ENCODE results near the genes OR1J1, OR1J2 and ZBTB6.

- RRBS = no CpG with 5 or more reads among the region's 12 CpGs
CAGE:
- cytosol, long polyA plus RNA = no peak
- long polyA plus RNA = no peak
- nucleus, long polyA plus RNA = no peak
Measured at GRCh38 chr9:121753762-121754595, 102.5 kb downstream of the DAB2IP start.

GRCh38 chr9:121756908-121757586 lies 105.6 kb downstream of the DAB2IP start:
- RRBS = no CpG with 5 or more reads among the region's 10 CpGs
CAGE:
- cytosol, long polyA plus RNA = no peak
- long polyA plus RNA = no peak
- nucleus, long polyA plus RNA = no peak

GRCh38 chr9:121775941-121776403 lies 124.5 kb downstream of the DAB2IP start:
- RRBS = no CpG with 5 or more reads among the region's 18 CpGs
CAGE:
- cytosol, long polyA plus RNA = no peak
- long polyA plus RNA = no peak
- nucleus, long polyA plus RNA = no peak

GRCh38 chr9:121852626-121853347 lies 201.4 kb downstream of the DAB2IP start:
- RRBS = no CpG with 5 or more reads among the region's 26 CpGs
CAGE:
- cytosol, long polyA plus RNA = no peak
- long polyA plus RNA = no peak
- nucleus, long polyA plus RNA = no peak

DNA sequence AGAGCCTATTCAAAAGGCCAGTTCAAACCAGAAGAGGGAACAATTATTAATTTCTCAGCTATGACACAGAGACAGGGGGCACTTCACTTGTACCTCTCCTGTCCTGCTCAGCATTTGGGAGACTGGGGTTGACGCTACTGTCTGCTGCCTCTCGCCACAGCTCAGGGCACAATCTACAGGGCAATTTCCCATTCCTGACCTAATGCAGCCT lies 208.5 kb downstream of the TTLL11 start:
- RRBS = no CpG with 5 or more reads among the region's 2 CpGs
CAGE:
- cytosol, long polyA plus RNA = no peak
- long polyA plus RNA = no peak
- nucleus, long polyA plus RNA = no peak

- RRBS = no CpG with 5 or more reads among the region's 6 CpGs
CAGE:
- cytosol, long polyA plus RNA = no peak
- long polyA plus RNA = no peak
- nucleus, long polyA plus RNA = no peak
Measured at GRCh38 chr9:122087752-122088321, 5.3 kb downstream of the TTLL11 start.

DNA sequence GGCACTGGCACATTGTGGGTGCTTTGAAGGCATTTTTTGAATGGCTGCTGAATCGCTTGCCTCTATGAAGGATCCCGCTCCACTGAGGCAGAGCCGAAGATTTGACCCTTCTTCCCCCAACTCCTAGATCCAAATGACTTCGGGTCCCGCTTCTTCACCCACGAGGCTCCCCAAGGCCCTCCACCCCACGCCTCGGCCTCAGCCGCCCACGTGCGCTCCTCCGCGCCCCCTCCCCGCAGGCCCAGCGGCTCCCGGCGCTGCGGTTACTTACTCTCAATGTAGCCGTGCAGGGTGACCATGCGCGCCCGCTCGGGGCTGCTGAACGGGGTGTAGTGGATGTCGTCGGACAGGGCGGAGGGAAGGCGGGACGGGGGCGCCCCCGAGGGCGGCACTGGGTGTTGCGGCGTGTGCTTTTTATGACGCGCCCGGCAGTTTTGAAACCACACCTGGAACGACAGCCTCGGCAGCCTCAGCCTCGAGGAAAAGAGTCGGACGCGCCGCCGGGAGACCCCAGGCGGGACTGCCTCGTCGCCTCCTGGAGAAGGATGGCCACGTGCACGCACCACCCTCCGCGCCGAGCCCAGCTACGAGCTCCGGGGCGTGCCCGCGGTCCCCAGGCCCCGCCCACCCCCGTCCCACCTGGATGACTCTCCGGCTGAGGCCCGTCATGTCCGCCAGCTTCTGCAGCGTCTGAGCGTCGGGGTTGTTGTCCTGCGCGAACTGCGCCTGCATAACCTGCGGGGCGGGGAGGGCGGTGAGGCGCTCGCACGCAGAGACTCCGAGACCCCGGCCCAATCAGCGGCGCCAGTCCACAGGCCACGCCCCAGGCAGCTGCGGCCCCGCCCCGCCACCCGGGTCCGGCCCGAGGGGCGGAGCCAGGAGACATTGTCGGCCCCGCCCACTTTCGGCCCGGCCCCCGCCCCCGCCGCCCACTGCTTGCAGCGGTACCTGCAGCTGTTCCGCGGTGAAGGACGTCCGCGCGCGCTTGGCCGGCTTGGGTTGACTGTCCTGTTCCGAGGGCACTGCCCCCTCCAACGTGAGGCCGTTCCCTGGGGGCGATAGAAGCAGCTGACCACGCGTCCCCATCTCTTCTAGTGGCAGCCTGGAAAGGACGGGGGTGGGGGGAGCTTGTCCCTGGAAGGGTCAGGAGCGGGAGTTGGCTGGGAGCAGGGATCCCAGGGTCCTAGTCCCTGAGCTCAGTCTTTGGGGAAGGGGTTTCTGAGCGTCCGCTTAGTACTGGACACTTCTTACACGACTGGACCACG lies 15.0 kb downstream of the LHX6 start:
- RRBS = 3% methylated on average over 49 of the region's 115 CpGs
CAGE:
- cytosol, long polyA plus RNA = no peak
- long polyA plus RNA = no peak
- nucleus, long polyA plus RNA = no peak

- RRBS = no CpG with 5 or more reads among the region's 13 CpGs
CAGE:
- cytosol, long polyA plus RNA = no peak
- long polyA plus RNA = no peak
- nucleus, long polyA plus RNA = no peak
Measured at GRCh38 chr9:122263948-122264420, 656 bp downstream of the RBM18 start.

GRCh38 chr9:122346393-122347621 lies 24.0 kb upstream of the PTGS1 start:
- RRBS = 19% methylated on average over 35 of the region's 98 CpGs
CAGE:
- cytosol, long polyA plus RNA = no peak
- long polyA plus RNA = no peak
- nucleus, long polyA plus RNA = no peak

DNA sequence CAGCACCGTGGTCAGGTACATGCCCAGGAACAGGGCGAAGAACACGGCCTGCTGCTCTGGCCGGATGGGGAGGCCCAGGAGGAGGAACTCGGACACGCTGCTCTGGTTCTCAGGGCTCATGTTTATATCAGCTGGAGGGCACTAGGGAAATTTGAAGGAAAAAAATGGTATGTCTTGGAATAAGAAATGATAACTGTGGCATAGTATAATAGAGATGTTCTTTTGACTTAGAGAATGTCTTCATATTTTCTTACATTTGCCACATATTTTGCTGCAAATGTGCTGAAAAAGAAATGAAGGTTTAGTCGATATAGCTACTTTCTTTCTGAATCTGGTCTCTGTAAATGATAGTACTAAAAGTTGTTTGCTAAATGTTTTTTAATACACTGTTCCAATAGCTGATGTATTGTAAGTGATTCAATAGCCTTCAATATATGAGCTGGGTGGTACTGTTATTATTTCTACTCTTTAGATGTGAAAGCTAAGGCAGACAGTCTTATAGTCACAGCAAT lies at the start of gene OR1J1:
OR1J1 (minus strand) TSS at position 120 of the 512 bp plus-strand sequence.
- RRBS = no CpG with 5 or more reads among the region's 7 CpGs
CAGE:
- cytosol, long polyA plus RNA = no peak
- long polyA plus RNA = no peak
- nucleus, long polyA plus RNA = no peak

- RRBS = no CpG with 5 or more reads among the region's 7 CpGs
CAGE:
- cytosol, long polyA plus RNA = no peak
- long polyA plus RNA = no peak
- nucleus, long polyA plus RNA = no peak
Measured at GRCh38 chr9:122510433-122510941, at the start of gene OR1J2. Gene OR1J2 (plus strand): TSS chr9:122510802.

DNA sequence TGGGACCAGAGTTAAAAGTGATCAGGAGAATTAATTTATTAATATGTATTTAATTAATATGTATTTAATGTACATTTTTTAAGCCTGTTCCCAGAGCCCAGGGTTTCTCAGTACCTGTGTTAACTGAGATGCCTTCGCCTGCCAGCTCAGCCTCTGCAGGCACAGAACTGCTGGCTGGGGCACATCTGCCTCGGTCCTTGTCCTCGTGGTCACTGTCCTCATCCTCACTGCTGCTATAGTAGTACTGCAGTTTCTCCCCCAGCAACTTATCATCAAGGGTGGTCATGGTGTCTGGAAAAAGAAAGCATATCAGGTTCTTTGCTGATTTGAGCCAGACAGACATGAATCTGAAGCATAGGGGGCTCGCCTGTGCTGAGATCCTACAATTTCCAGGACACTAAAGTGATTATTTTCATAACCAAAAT lies 1.9 kb downstream of the PDCL start:
- RRBS = no CpG with 5 or more reads among the region's 4 CpGs
CAGE:
- cytosol, long polyA plus RNA = no peak
- long polyA plus RNA = no peak
- nucleus, long polyA plus RNA = no peak

DNA sequence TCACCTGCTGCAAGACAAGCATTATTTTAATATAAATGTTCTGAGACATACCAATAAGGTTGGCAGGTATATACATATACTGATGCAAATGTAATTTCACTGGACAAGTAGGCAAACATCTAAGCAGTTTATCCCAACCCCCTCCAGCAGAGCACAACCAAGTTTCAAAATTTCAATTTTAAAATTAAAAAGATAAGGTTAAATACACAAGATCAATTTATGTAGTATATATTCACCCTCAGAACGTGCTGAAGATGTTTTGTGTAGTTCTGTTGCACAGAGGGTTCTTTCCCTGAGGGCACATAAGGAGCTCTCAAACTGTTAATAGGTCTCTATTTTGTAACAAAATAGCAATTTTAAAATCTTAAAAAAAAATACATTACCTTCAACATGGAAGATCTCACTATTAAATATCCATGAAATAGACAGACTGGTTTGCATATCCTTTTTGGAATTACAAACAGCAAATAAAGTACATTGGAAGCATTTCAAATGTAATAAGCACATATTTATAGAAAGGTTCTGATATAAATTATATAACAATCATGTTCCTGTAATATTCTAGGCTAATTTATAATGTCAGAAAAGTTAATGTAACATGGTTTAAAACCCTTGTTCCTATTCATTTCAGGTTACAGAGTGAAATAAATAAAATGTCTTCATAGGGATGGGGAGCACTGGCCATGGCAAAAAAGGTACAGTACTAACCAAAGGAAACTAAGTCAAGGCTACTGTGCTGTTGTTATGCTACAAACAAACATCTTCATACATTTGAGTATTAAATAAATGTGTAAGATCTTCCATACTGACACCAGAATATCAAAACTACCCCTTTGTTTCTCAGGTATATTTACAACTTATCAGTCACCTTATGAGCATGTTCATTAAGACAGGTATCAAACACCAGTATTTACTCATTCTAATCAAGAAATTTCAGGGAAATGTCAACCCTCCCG lies 19.0 kb upstream of the PDCL start:
- RRBS = no CpG with 5 or more reads among the region's 2 CpGs
CAGE:
- cytosol, long polyA plus RNA = no peak
- long polyA plus RNA = no peak
- nucleus, long polyA plus RNA = start-site peak on the minus strand centred at position 145 of the sequence, 22 bp wide, 45 and 31 reads in 2 replicates

DNA sequence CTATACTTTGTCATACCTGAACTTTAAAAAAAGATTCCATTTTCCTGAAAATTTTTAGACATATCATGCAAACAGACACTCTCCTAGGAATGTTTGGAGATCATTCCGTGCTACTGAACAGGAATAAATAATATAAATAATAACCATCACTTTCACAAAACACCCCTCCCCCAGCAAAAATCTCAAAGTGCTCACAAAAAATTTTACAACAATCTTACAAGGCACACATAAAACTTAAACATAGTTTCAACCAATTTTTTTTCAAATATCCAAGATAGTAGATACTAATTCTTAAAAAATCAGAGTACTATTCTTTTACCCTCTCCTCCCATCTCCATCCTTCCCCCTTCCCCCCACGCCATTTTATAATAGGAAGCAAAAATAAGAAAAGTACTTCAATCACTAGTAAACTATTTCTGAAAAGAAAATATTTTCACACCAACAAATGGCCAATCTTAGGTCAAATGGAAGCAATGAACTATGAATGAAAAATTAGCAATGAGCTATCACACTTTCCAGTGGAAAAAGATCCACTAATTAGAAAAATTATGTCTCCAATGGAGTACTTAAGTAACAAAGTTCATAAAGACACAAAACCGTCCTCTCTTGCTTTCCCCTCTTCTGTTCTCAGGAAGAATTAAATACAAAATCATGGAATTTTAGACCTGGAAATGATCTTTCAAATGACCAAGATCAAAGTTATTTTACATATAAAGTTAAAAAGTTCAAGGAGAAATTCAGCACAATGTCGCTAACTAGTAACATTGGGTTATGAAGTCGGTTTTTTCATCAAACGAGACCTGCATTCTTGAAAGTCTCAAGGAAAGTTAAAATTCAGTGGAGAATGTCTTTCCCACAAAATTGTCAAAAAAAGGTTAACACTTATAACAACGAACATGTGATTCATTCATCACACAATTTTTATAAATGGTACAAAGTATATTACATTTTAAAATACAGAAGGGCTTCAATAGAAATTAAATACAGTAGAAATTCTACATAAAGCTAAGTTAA lies 3.4 kb upstream of the RC3H2 start:
- RRBS = no CpG with 5 or more reads among the region's 7 CpGs
CAGE:
- cytosol, long polyA plus RNA = no peak
- long polyA plus RNA = no peak
- nucleus, long polyA plus RNA = no peak

GRCh38 chr9:122912526-122913528 lies at the start of gene ZBTB6:
Gene ZBTB6 (minus strand): TSS chr9:122913323.
- RRBS = 2% methylated on average over 6 of the region's 32 CpGs
CAGE:
- cytosol, long polyA plus RNA = no peak
- long polyA plus RNA = no peak
- nucleus, long polyA plus RNA = no peak

- RRBS = no CpG with 5 or more reads among the region's 9 CpGs
CAGE:
- cytosol, long polyA plus RNA = no peak
- long polyA plus RNA = no peak
- nucleus, long polyA plus RNA = no peak
Measured at GRCh38 chr9:123102500-123103314, 69.2 kb downstream of the GPR21 start.

DNA sequence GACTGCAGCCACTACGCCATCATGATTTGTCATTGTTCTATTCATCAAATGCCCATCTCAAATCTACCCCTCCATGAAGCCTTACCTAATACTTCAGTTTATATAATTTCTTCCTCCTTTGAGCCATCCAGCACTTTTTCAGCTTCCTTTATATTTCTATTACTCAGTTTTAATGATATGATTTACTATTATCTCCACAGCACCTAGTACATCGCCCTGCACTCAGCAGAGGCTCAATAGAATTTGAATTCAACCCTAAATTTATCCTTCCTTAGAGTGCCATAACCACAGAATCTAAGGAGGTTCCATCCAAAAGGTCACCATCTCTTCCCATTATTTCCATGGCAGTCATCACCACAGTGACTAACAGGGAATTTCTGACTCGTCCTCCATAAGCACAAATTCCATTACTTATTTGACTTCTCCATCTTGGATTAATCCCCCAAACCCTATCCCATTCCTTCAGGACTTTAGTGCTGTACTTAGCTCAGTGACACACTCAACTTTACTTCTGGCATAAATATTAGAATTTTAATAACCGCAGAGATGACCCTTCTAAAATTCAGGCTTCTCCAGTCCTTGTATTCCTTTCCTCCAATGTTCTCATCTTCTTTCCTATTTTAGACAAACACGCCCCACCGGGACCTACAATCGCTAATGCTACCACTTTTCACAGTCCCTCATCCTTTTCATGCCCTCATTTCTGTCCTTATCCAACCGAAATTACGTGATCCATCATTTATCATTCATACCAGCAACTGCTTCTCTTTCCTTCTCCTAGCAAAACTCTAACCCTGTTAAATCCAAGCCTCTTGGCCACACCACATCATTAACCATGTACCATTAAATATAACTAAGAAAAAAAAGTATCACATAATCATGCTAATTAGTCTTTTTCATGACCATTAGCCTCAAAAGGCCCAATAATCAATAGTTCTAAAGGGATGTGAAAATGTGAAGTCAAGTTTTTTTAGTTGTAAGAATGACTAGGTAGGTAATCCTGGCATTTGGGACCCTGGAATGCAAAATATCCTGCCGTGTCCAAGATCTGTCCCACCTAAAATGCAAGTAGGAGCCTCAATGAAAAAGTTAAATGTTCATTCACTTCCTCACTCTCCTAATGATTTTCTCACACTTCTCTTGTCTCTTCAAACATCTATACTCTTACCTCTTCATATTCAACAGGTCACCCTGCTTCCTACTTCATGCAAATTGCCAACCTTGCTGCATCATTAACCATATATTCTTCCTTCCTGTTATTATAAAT lies 74.9 kb downstream of the STRBP start:
- RRBS = no CpG with 5 or more reads among the region's 10 CpGs
CAGE:
- cytosol, long polyA plus RNA = no peak
- long polyA plus RNA = no peak
- nucleus, long polyA plus RNA = no peak

GRCh38 chr9:123202735-123203073 lies 65.7 kb downstream of the STRBP start:
- RRBS = no CpG with 5 or more reads among the region's 1 CpG
CAGE:
- cytosol, long polyA plus RNA = no peak
- long polyA plus RNA = no peak
- nucleus, long polyA plus RNA = start-site peak on the minus strand at chr9:123202942-123203018, 24 and 23 reads in 2 replicates

DNA sequence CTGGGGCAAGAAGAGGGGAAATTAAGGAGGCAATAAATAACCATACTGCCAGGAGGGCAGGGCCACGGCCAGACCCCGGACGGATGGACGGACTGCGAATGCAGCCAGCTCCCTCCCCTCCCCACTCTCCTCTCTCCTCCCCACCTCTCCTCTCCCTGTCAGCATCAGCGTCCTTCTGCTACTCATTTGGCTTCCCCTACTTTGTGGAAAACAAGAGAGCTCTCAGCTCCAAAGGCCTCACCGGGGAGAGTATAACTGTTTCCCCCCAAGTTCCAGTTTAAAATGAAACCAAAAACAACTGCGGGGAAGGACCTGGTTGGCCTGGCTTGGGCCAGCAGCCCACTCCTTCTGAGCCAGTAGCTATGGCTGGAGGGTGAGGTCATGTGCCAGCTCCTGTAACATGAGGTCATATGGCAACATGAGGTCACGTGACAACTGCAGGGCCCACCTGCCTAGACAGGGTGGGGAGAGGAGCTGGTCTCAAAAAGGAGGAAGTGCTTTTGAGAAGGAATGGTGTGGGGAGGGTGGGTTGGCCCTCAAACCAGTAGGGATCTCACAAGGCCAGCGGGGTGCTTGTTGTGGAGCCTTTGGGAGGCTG lies 29.4 kb upstream of the CRB2 start:
- RRBS = no CpG with 5 or more reads among the region's 10 CpGs
CAGE:
- cytosol, long polyA plus RNA = no peak
- long polyA plus RNA = no peak
- nucleus, long polyA plus RNA = no peak

DNA sequence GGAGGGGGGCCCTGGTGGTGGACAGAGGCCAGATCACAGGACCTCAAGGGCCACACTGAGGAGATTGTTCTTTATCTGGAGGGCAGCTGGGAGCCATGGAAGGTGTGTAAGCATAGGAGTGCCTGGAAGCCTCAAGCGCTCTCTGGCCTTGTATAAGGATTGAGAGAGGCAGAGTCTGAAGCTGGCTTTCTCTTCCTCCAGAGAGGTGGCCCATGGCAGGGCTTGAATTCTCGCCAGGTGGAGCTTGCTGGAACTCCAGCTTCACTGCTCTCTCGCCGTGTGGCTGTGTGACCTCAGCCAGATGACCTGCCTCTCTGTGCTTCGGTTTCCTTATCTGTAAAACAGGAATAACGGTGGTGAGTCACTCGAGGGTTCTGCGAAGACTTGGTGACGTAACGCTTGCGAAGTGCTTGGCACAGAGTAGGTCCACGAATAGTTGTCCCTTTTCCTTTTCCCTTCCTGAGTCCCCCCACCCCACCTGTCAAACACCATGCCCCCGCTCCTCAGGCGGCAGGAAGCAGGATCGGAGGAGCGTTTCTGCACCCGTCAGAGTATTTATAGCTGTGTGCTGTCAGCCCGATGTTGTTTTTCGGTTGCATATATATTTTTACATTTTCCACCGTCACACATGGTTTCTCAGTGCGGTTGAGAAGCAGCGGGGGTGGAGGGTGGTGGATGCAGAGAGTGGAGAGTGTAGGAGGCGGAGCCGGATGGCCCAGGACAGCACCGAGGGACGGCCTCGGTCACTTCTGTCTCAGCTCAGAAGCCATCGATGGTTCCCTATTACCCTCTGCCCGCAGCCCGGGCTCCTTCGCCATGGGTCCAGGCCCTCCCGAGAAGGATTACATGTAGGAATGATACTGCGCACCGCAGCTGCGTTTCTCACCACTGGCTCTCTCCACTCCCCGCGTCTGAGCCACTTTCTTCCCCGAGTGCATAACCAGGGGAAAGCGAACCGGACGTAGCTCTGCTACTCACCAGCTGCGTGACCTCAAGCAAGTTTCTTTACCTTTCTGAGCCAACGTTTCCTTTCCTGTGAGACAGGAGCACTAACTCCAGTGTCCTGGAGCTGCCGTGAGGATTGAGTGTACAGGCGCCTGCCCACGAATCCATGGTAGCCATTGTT lies 16.8 kb upstream of the CRB2 start:
- RRBS = 95% methylated on average over 7 of the region's 46 CpGs
CAGE:
- cytosol, long polyA plus RNA = no peak
- long polyA plus RNA = no peak
- nucleus, long polyA plus RNA = no peak